ENCODE measurements around the gene TSSK2.

- RRBS = no CpG with 5 or more reads among the region's 13 CpGs
These were observed 48.7 kb upstream of the BID start for GRCh38 chr22:17822819-17823599.

DNA sequence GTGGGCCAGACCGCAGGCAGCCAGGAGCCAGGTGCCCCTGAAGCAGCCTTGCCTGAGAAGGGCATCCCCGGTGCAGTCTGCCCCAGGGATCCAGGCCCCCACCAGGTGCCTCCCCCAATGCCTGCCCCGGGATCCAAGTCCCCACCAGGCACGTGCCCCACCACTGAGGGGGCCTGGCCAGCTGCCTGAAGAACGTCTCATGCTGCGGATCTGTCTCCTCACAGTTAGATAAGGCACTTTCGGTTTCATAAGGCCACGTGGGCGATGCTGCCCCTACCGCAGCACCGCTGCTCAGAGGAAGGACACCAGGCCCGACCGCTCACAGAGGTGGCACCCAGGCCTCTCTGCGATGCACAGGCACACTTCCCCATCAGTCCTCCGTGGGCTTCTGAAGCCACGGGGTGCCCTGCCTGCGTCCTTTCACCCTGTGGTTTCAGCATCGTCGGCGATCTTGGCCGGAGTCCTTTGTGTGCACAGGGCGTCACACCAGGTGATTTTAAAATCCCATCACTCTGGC lies 68.1 kb upstream of the BID start:
- RRBS = 94% methylated on average over 2 of the region's 22 CpGs

- RRBS = no CpG with 5 or more reads among the region's 9 CpGs
These were observed 106.6 kb downstream of the MICAL3 start for GRCh38 chr22:17917637-17918208.

DNA sequence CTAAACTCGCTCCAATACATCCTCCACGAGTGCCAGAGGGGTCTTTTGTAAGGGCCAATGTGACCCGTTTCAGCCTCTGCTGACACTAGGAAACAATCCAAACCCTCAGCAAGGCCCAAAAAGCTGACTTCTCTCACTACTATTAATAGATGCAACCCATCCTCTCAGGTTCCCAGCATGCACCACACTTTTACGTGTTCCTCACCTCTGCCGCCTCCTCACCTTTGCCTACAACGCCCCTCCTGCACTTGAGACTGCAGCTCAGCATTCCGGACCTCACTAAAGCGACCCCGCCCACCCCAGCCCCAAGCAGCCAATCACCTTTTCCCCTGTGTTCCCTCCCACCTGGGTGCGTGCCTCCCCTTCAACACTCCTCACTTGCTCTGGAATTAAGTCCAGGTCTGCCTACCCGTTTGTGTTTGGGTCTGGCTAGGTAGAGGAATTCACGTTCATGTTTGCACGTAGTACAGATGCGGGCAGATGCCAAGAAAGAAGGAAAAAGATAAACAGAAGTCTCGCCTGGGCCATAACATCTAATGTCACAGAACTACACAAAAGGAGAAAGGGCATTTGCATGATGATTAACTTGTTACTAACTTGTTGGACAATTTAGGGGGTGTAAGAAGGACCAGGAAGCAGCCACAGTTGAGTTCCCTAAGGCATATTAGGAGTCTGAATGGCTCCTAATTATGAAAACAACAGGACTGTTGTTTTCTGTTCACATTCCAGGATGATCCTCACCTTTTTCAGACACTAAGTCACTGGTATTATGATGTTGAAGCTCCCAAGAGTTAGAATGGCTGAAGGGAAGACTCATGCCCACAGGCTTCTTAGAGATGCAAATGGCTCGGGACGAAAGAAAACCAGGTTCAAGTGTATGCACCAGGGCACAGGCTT lies 102.3 kb downstream of the MICAL3 start:
- RRBS = no CpG with 5 or more reads among the region's 17 CpGs

- RRBS = no CpG with 5 or more reads among the region's 6 CpGs
These were observed 80.7 kb downstream of the MICAL3 start for GRCh38 chr22:17943477-17944243.

DNA sequence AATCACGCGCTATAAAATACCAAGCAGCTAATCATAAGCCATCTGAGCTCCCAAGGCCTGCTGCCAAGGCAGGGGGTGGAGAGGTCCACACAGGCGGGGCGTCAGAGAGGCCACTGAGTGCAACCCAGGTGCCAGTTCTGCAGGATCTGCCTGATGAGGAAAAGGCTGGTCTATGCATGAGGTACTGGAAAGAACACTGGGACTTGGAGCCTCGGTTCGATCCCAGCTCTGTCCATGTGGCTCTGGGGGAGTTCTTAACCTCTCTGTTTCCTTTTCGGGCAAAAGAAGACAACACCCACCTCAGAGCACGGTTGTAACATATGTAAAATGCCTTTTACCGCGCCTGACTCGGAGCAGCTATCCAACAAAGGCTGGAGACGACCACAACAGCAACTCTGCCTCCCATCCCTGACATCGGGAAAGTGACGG lies 71.7 kb downstream of the MICAL3 start:
- RRBS = no CpG with 5 or more reads among the region's 14 CpGs

DNA sequence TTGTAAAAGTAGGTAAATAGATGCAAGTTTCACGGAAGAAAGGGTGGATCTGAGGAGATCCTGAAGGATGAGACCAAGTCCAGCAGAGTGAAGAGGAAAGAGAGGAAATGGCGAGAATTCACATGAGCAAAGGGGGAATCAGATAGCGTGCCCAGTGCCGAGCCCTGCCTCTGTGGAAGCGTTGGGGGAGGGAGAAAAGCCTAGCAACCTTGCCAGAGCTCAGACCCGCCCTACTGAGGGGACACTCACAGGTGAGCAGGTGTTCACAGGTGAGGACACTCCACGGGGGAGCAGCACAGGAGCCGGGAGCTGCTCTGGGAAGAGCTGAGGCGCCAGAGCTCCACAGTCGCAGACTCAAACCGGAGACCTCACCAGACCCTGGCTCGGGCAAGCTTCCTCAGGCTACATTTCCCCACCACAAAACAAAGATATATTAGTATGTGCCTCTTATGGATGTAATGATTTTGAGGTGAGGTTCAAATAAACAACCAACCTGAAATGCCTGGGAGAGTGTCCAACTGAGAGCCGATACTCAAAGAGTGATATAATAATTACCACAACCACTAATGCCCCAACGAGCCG lies 56.2 kb downstream of the MICAL3 start:
- RRBS = 95% methylated on average over 4 of the region's 15 CpGs

- RRBS = 2% methylated on average over 36 of the region's 57 CpGs
These were observed 24.2 kb downstream of the MICAL3 start for GRCh38 chr22:17999798-18000958.

DNA sequence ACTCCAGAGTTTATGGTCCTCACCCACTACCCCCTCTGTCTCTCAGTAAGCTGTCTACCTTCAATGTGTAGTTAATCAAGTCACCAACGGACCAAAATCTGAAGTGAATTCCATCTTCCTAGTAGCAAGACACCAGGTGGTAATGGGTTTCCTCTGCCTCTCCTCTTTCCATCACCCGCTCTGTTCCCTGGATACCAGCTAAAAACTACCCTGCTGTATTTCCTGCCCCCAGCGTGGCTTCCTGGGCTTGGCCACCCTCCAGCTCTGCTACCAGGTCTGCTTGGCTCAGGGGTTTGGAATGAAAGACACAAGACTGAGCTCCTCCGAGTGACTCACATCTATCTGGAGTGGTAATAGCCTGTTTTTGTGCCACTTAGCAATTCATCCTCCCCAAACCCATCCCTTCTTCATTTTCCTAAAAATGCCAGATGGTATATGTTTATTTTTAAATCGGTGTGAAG lies 7.3 kb upstream of the MICAL3 start:
- RRBS = no CpG with 5 or more reads among the region's 5 CpGs

DNA sequence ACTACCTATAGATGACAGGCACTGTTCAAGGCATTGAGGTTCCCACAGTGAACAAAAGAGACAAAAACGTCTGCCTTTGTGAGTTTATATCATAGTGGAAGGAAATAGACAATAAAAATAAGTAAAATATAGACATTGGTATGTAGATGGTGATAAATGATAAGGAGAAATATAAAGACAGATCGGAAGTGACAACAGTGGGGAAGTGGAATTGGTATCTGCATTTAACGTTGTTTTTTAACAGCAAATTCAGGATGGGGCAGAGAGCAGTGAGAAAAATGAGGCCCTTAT lies 727 bp upstream of the PEX26 start:
- RRBS = no CpG with 5 or more reads among the region's 3 CpGs

DNA sequence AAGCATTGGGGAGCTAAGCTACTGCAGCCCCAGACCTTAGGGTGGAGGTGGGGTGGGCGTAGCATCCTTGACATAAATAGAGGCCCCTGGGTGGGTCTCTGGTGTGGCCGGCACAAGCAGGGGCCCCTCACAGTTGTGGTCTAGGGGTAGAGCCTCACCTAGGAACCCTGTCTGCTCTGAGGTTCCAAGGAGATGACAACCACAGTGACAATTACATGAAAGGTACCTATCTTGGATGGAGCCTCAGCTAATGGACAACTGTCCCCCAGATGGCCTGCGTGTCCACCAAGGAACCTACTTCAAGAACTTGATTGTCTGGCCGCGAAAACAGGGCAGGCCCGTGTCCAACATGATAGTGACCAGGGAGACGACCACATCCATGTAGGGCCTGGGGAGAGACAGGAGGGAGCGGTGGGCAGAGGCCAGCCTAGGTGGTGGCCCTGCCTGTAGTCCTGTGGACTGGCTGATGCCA lies 8.0 kb downstream of the TMEM191B start:
- RRBS = no CpG with 5 or more reads among the region's 8 CpGs

DNA sequence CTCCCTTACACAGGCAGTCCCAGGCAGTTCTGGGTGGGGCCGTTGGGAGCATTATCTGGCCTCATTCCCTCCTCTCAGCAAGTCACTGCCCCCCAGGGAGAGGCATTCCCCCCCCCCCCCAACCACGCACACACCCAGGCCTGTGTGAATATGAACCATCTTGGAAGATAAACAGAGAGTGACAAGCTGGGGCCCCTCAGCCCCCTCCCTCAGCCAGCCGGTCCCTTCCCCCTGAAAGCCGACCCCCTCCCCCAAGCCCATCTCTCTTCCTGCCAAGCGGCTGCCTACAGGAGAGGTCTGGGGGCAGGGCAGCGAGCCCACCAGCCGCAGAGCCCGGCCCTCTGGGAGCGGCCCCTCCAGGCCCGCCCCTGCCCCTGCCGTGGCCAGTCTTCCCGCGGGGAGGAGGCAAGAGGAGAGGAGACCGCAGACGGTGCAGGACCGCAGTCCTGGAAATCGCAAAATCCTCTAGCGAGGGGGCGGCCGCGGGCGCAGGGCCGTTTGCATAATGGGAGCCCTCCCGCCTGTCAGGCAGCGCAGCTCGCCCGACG lies 34.8 kb downstream of the RIMBP3 start:
- RRBS = no CpG with 5 or more reads among the region's 28 CpGs

DNA sequence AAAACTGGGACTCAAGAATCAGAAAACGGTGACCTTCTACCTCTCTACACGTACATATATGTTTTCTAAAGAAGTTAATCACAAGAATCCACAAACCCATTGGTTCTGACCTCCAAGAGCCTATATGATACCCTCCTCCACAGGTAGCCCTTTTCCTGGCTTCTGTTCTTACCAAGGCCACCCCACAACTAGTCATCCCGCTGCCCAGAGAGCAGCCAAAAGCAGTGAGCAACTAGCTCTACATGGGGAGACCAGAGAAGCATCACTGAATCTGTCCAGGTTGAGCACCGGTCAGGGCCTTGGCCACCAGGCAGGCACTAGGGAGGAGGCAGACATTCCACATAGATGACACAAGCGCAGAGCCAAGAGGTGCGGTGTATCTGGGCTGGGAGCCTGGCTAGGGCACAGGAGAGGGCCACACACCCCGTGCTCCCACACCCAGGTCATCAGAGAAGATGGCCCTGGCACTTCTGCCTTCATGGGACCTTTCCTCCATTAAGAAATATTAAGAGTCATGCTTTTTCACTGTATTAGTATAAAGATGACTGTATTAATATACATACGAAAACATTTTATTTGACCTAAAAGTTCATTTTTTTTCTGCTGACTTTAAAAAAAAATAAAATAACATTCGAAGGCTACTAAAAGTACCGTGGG lies 1.4 kb downstream of the DGCR2 start:
- RRBS = no CpG with 5 or more reads among the region's 10 CpGs

GRCh38 chr22:19122514-19122895 lies 293 bp upstream of the DGCR2 start:
- RRBS = under 1% methylated on average over 6 of the region's 36 CpGs

DNA sequence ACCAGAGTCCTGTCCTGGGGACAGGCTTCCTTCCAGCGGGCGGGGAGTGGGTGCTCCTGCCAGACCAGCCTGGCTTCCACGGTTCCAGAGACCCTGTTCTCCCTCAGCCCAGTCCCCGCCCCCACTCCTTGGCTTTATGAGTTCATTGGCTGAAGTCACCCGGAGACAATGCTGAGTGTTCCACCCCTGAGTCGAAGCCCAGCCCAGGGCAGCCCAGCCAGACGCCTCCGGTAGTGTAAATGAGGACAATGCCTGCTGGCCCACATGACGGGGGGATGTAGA lies at the start of gene TSSK2:
Gene TSSK2, plus strand, starts transcription at position 220 of the 282 bp plus-strand sequence.
- RRBS = 89% methylated on average over 4 of the region's 9 CpGs

- RRBS = no CpG with 5 or more reads among the region's 16 CpGs
These were observed 5.5 kb downstream of the SLC25A1 start for GRCh38 chr22:19172865-19173523.

DNA sequence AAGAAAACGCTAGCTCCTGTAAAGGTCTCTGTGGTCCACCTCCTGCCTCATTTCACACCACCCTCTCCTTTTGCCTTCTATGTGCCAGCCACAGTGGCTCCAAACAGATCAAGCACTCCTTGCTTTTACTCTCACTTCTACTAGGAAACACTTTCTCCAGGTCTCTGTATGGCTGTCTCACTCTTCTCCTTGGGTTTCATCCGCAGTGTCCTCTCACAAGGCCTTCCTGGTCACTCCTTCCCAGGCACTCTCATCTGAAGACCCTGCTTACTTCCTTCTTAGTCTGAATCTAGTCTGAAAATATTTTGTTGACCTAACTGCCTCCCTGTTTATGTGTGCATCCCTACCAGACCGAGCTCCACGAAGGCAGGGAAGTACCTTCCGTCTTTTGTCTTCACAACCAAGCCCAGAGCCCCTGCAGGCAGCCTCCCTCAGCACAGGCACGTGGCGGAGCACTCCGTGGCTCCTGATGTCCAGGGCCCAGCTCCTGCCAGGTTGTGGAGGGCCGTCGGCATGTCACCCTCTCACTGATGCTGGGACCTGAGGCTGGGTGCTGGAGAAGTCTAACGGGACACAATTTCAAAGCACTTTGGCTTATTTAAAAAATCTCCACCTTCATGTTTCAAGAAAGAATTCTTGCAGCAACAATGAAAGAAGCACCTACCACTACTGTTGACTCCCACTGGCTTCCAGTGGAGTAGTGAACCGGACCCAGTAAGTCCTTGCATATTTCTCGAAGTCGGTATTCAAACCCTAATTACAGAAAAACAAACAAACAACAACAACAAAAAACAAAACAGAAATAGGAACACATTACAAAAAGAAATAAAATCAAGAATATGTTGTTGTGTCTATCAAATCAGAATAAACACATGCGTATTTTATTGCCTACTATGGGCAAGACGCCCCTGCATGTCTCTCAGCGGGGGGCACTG lies 59.4 kb upstream of the CLTCL1 start:
- RRBS = no CpG with 5 or more reads among the region's 17 CpGs

- RRBS = no CpG with 5 or more reads among the region's 8 CpGs
These were observed 33.6 kb downstream of the HIRA start for GRCh38 chr22:19397709-19398493.

GRCh38 chr22:19440753-19441496 lies 6.6 kb downstream of the C22orf39 start:
- RRBS = no CpG with 5 or more reads among the region's 5 CpGs

GRCh38 chr22:19477985-19478746 lies 827 bp downstream of the UFD1 start:
- RRBS = no CpG with 5 or more reads among the region's 20 CpGs